Melanocyte of skin (primary cell): Measurements from ENCODE around the genes F12 and GRK6.

DNA sequence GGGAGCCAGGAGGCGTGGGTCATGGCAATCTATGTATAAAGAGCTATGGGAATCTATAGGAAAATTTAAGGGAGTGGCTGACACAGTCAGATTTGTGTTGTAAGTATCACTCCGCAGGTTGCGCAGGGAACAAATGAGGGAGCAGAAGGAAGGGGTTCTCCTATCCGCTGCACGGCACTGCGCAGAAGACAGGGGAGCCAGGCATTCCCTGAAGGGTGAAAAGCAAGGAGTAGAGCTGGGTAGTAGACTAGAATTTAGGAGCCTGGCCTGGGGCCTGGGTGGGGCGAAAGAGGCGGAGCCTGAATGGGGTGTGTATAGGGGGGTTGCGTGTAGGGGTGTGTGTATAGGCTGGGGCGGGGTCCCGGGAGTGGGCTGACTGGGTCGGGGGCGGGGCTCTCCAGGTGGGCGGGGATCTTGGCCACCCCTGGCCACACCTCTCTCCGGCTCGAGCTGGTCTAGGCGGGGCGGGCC, 383 bp upstream of the FGFR4 start:
- CAGE, long polyA plus RNA, 2 experiments = no peak in any of the 2 experiments

GRCh38 chr5:177195143-177195969, 61.8 kb downstream of the NSD1 start:
- CAGE, long polyA plus RNA, 2 experiments = no peak in any of the 2 experiments

DNA sequence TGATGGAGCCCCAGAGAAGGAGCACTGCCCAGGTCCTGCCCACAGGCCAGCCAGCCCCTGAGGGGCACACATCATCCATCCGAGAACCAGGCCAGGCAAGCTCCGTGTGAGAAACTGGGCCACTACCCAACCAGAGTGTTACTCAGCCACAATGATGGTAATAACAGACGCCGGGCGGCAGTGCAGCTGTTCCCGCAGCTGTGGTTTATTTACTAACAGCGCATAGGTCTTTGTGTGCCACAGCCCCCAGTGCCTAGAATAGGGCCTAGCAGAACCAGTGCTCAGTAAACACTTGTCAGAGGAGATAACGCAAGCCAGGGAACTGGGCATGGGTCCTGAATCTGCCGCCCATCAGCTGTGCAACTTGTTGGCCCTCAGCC, 2.3 kb downstream of the MXD3 start:
- CAGE, long polyA plus RNA, 2 experiments = no peak in any of the 2 experiments

GRCh38 chr5:177319518-177320104, 7.9 kb upstream of the MXD3 start:
- CAGE, long polyA plus RNA, 2 experiments = no peak in any of the 2 experiments

DNA sequence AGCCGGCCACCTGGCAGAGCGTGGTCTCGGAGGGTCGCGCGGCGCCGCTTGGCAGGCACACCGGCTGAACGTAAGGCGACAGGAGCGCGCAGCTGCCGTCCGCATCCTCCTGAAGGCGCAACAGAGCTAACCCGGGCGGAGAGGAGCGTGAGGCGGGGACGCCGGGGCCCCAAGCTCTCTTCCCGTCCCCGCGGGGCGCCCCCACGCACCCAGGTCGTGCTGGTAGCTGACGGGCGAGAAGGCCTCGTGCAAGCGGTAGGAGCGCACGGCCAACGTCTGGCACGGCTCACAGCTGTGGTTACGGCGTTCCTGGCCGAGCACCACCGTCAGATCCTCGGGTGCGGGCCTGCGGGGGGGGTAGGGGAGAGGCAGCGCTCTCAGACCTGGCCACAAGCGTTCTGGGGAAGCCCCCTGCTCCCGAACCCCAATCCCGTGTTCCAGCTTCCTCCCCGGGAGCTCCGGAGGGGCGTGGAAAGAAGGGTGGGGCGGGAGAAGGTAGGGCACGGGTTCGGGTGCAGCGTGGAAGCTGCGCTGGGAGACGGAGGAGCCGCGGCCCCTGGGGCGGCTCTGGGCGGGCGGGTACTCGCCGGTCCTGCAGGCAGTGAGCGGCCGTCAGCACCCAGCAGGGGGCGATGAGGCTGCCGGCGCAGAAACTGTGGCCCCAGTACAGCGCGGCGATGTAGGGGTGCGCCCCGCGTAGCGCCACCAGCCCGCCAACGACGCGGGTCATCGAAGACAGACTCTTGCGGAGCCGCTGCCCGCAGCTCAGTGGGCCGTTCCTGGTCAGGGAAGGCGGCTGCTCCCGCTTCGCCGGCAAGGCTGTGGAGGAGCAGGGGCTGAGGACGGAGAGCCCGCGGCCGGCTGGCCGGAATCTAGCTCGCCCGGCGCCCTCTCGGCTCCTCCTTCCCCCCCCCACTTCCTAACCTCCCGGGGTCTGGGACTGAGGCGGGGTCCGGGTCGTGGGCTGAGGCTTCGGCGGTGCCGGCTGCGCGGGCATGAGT, 3.1 kb upstream of the PFN3 start:
- CAGE, long polyA plus RNA, 2 experiments = no peak in any of the 2 experiments

GRCh38 chr5:177409382-177409896, at the start of gene F12:
TSS of gene F12 (minus strand) at chr5:177409564.
- CAGE, long polyA plus RNA, 2 experiments = no peak in any of the 2 experiments

DNA sequence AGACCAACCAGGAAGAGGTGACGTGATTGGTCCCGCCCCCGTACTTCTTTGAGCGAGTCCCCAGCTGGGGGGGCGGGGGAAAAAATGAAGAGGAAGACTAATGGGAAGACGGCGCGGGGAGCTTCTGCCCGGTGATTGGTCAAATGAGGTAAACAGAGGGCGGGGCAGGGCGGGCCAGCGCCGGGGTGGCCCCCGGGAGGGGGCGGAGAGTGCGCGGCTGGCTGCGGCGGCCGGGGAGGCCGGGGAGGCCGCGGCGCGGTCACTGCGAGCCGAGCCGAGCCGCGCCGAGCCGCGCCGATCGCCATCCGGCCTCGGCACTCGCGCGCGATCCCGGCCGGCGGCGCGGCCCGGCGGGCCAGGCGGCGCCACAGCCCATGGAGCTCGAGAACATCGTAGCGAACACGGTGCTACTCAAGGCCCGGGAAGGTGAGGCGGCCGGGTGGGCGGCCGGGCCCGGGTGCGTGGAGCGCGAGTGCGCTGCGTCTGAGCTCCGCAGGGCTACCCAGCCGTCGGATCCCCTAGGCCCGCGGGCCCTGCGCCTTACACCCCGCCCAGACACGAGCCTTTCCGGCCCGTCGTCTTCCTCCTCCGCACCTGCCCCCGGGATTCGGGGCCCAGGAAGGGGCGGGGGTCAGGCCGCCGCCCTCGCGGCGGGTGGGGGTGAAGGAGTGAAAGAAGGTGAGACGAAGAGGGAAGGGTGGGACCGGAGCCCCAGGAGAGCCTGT, at the start of gene GRK6:
GRK6 (plus strand) TSS at position 205 of the 725 bp plus-strand sequence.
- CAGE, long polyA plus RNA, 2 experiments = no peak in any of the 2 experiments

DNA sequence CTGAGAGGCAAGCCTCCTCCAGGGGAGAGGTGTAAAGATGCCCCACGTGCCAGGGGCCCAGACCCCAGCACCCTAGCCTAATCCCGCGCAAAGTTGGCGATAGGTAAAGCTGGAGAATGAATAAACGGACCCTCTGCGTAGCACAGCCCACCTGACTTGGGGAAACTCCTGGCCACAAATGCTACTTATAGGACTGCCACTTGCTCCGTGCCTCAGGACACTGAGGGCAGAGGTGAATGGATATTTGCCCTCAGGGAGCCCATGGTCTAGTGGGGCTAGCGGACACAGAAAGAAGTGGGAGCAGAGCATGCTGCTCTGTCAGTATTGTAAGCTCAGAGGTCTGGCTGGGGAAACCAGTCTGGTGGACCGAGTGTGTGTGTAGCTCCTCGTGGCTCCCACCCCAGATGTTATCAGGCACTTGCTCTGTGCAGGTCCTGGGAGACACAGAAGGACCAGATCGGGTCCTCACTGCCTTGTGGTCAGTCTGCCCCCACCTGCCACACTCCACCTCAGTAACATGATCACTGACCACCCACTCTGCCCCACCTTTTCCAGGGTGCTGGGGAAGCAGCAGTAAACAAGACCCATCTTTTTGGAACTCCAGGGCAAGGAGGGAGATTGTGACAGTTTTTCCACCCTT, 841 bp downstream of the GRK6 start:
- CAGE, long polyA plus RNA, 2 experiments = no peak in any of the 2 experiments

- CAGE, long polyA plus RNA, 2 experiments = no peak in any of the 2 experiments
Observed at GRCh38 chr5:177444086-177444492, 2.5 kb upstream of the PRR7 start.

GRCh38 chr5:177444493-177445482, 1.8 kb upstream of the PRR7 start:
- CAGE, long polyA plus RNA, 2 experiments = no peak in any of the 2 experiments

- CAGE, long polyA plus RNA, 2 experiments = no peak in any of the 2 experiments
Observed at GRCh38 chr5:177448854-177449760, 2.5 kb downstream of the PRR7 start.

DNA sequence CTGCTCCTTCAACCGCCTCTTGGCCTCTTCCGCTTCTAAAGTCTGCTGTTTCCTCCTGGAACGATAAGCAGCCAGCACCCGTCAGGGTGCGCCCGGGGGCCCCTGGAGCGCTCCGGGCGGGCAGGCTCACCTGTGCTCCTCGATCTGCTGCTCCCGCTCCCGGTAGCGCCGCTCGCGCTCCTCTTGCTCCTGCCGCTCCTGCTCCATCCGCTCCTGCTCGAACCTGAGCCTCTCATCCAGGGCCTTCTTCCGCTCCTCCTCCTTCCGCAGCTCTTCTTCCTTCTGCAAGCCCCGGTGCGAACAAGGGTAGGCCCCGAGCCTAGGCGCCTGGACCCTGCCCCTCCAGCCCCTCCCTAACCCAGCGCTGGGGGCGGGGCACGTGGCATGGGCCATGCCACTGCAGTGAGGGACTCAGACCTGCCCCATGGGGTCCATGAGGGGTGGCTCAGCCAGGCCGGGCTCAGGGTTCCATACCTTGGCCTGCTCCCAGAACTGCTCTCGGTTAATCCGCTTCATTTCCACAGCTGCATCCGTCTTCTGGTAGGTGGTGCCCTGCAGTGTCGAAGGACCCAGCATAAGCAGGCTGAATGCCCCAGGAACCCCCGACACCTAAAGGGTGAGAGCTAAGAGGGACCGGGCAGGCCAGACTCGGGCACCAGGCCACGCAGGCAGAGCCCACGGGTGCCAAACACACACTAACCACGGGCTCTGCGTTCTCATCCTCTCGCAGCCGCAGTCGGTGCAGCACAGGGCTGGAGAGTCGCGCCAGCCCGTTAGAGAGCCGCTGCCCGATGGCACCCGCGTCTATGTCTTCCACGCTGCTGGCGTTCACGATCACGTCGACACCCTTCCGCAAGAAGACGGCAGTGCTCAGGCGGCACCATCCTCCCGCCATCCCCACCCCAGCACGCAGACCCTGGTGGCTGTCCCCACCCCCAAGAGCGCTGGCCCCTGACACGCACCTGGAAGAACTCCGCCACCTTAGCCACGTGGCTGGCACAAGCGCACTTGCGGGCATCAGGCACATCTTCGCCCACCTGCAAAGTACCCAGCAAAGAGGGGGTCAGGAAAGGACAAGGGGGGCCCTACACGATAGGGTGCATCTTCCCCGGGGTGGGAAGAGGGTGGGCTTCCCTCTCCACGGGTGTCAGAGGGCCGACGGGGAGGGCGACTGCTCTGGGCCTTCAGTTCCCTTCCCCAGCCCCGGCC, 6.2 kb downstream of the DBN1 start:
- CAGE, long polyA plus RNA, 2 experiments = no peak in any of the 2 experiments

DNA sequence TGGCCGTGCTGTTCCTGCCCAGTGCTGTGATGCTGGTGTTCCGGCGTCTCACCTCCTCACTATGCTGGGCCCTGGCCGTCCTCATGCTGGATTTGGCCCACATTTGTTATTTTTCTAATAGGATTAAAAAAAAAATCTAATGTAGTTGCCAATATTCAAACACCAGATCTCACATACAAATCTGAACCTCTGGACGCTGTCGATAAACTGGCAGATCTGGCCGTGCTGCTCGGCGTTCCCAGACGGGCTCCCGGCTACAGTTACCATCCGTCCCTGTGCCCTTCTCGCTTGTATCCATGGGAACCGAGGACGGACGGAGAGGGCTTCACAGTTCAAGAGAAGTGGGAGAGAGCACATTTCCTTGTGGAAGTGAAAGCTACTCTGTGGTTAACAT, 6.2 kb upstream of the DBN1 start:
- CAGE, long polyA plus RNA, 2 experiments = no peak in any of the 2 experiments

- CAGE, long polyA plus RNA, 2 experiments = no peak in any of the 2 experiments
Observed at GRCh38 chr5:177501398-177502086, 4.1 kb upstream of the PDLIM7 start.

- CAGE, long polyA plus RNA, 2 experiments = no peak in any of the 2 experiments
Observed at GRCh38 chr5:177507570-177508476, 1.8 kb downstream of the DOK3 start.

GRCh38 chr5:177524268-177524907, 7.6 kb upstream of the DDX41 start:
- CAGE, long polyA plus RNA, 2 experiments = no peak in any of the 2 experiments

- CAGE, long polyA plus RNA, 2 experiments = no peak in any of the 2 experiments
Observed at GRCh38 chr5:177633600-177633976, 33.7 kb downstream of the B4GALT7 start.

DNA sequence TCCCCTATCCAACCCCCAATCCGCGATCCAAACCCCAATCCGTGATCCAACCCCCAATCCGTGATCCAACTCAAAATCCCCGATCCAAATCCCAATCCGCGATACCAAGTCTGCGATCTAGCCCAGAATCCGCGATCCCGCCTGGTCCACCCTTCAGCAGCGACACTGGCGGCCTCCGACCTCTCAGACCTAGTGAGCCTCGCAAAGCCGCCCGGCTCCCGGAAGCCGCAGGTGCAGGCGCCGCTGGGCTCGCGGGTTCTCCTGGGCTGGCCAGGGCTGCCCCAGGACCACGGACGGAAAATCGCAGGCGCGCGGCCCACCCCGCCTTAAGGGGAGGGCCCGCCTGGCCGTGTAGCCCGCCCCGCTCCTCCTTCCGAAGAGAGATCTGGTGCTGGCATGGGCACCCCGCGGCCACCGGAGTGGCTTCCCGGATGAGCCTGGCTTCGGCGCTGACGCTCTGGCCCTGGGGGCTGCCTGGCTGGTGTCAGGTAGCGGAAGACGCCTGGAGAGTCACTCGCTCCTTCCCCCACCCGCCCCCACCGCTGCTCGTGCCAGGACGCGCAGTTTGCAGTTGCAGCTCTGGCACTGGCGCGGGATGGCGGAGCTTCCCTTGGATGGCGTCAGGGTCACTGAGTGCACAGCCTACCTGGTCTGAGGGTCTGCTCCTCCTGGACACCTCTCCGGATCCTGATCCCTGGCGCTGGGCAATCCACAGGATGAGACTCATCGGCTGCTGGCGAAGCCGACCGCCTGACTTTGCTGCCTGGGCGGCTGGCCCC, 182.9 kb downstream of the B4GALT7 start:
- CAGE, long polyA plus RNA, 2 experiments = no peak in any of the 2 experiments

GRCh38 chr5:178046640-178047183, 50.7 kb upstream of the PROP1 start:
- CAGE, long polyA plus RNA, 2 experiments = no peak in any of the 2 experiments

GRCh38 chr5:178090965-178091424, 22.3 kb upstream of the N4BP3 start:
- CAGE, long polyA plus RNA, 2 experiments = no peak in any of the 2 experiments